ENCODE measurements around the gene PCDH10.

DNA sequence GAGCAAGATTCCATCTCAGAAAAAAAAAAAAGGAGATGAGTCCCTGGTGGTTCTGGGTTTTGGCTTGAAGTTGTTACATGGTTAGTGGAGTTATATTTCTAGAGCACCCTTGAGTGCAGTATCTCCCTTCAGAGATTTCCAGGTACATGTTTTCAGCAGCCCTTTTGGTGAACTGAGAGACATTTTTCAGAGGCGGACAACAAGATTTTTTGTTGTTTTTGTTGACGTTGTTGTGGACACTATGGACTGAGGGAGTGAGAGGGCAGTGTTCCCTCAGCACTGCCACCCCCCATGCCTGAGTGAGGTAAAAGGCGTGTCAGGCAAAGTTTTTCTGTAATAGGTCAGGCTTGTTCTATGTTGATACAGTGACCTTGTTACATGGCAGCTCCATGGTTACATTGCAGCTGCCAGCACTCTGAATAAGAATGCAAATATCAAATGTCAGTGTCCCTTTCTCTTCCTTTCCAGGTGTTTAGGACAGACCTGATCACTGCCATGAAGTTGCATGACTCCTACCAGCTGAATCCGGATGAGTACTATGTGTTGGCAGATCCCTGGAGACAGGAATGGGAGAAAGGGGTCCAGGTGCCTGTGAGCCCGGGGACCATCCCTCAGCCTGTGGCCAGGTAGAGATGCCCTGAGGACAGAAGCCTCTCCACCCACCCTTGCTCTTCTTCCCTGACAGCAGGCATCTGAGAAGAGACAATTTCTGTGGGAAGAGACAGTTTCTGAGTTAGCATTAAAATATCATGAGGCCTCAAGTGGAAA, 36.6 kb downstream of the JADE1 start:
- PRO-cap: no peak

DNA sequence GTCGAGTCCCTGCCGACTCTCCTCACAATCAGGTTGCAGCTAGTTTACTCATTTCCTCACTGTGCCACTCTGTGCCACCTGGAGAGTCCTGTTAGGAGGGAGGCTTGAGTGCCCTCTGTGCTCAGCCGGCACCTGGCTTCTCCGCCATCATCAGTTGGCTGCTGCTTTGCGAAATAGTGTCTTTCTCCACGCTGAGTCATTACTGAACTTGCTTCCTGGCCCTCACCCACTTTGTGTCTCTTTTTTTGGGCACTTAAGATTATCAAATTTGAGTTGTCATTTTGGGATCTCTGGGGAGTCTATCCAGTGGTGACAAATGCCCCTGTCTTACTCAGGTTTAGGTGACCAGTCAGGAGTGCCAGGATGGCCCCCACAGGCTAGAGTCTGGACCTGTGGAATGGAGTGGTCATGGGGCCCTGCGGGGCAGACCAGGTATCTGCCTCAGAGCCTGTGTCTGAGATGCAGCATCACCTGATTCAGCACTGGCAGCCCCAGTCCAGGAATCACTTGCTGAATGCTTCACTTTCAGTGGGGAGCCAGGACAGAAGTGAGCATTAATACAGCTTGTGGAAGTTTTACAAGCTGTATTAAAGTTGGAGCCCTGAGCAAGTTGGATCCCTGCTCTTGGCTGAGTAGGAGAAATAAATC, 37.7 kb downstream of the JADE1 start:
- PRO-cap: no peak

DNA sequence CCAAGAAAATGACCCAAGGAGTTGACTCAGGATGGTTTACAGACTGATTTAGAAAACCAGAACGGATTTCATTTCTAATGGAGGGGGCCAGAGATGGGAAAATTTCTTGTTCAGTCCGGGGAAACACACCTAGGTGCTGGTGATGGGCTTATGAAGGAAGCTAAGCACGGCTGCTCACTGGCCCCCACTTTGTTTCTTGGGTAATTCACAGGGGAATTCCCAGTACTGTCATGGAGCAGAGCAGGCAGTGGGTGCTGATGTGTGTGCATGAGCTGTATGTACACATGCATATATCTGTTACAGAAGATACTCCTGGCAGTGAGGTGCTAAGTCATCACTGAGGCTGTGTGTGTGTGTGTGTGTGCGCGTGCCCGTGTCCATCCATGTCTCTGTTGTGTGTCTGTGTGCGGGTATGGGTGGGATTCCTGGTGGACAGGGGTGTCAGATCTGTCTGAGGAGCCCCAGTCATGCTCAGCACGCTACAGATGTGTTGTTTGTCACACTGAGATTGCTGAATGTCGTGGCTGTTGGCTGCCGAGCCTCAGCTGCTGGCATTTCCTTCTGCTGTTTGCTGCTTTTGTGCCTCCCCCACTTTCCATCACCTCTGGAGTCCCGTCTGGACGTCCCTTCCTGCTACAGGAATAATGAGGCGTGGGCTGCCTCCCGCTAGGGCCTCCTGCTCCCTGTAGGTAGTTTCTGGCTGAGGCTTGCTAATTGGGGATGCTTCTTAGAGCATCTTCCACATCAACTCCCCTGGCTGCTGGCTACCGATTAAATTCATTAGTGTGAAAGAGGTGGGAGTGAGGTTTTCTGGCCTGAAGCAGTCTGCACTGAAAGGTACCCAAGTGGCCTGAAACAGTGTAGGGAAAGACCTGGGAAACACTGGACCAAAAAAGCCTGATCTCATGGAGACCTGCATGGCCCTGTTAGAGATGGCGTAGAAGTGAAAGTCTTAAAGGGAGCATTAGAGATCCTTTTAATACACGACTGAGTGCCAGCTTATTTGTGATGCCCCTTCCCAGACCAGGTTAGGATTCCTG, 53.4 kb downstream of the JADE1 start:
- PRO-cap: no peak

DNA sequence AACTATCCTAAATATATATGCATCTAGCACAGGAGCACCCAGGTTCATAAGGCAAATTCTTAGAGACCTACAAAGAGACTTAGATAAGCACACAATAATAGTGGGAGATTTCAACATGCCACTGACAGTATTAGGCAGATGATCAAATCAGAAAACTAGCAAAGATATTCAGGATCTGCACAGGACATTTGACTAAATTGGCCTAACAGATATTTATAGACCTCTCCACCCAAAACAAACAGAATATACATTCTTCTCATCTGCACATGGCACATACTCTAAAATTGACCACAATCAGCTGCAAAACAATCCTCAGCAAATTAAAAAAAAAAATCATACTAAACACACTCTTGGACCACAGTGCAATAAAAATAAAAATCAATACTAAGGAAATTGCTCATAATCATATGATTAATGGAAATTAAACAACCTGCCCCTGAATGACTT, 109.4 kb downstream of the JADE1 start:
- PRO-cap: no peak

- PRO-cap: unidirectional peak, plus-strand start at chr4:131725072
Observed at GRCh38 chr4:131724796-131725229, 1424.3 kb upstream of the PCDH10 start.

DNA sequence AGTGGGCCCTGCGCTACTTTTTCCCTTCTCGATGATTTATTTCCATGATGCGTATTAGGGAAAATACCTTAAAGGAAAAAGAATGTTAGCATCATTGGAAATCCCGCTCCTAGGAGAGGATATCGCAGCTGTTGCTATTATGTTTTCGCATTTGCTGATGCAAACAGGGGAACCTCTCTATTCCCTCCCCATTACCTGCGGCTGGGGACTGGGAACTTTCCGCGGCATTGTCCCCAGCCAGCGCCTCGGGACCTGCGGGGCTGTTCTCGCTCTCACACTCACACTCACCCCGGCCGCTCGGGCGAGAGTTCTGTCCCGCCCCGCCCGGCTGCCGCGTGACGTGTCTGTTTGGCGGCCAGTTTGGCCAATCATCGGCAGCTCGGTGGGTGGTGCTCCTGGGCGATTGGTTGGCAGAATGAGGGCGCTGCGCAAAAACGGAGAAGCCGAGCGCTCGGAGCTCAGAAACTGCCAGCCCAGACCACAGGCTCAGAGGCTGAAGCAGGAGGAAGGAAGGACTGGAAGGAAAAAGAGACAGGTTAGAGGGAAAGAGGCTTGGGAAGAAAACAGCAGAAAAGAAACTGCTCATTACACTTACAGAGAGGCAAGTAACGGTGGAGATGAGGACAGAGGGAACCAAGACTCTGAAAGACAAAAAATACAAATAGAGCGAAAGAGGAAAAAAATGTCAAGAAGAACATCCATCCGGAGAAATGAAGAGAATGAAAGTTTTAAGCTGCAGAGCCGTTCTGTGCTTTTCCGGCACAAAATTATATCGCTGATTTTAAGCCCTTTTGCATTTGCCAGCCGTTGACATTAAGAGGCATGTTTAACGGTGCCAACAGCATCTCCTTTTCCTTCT, at the start of gene PCDH10:
TSS of gene PCDH10 (plus strand) at position 461 of the 859 bp plus-strand sequence.
- PRO-cap: bidirectional peak, plus-strand start at position 461 of the sequence, minus-strand start at position 254 of the sequence

GRCh38 chr4:133886547-133886989, 315.0 kb downstream of the PABPC4L start:
- PRO-cap: no peak

DNA sequence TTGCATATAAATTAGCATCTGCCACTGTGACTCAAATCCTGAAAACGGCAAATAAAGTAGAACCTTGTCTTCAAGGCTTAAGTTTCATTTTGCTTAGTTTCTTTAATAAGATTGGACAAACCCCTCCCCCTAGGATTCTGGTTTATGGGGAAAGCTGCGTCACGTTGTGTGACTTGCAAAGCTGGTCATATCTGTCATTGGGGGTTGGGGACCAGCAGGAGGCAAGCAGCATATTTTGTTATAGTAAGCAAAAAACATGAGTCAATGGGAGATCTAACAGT, 407.3 kb downstream of the PCDH18 start:
- PRO-cap: no peak

DNA sequence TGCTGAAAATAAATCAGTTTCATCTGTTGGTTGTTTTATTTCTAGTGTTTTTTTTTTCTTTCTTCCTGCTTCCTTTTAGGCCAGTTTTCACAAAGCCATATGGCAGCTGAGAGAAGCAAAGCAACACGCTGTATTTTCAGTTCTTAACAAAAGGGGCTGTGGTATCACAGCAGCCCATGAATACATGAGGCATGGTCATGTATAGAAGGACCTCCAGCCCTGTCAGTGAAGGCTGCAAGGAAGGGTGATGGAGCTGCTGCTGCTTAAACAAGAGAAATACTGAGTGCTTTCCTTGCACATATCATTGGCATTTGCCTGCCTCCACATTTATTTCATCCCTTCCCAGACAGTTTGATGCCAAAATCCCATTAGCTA, 172.5 kb downstream of the PCDH18 start:
- PRO-cap: no peak

- PRO-cap: no peak
Observed at GRCh38 chr4:137530013-137530799, 2.1 kb downstream of the PCDH18 start.

GRCh38 chr4:138112660-138113656, 129.2 kb downstream of the SLC7A11 start:
- PRO-cap: no peak

DNA sequence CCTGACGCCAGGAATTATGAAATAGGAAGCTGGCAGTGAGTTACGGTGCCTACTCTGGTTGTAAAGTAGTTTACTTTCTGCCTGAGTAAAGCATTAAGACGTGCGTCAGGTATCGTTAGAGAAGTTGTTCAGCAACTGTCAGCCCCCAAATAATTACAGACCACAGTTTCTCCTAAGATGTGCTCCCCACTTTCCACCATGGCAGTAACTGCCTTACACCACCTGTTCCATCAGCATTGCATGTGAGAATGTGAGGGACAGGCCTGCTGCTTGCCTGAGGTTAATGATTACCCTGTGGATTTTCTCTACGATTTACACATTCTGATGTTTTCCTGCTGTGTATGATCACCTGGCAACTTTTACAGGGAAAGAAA, 92.3 kb upstream of the SLC7A11 start:
- PRO-cap: no peak

- PRO-cap: no peak
Observed at GRCh38 chr4:139153367-139154179, 23.4 kb downstream of the ELF2 start.

DNA sequence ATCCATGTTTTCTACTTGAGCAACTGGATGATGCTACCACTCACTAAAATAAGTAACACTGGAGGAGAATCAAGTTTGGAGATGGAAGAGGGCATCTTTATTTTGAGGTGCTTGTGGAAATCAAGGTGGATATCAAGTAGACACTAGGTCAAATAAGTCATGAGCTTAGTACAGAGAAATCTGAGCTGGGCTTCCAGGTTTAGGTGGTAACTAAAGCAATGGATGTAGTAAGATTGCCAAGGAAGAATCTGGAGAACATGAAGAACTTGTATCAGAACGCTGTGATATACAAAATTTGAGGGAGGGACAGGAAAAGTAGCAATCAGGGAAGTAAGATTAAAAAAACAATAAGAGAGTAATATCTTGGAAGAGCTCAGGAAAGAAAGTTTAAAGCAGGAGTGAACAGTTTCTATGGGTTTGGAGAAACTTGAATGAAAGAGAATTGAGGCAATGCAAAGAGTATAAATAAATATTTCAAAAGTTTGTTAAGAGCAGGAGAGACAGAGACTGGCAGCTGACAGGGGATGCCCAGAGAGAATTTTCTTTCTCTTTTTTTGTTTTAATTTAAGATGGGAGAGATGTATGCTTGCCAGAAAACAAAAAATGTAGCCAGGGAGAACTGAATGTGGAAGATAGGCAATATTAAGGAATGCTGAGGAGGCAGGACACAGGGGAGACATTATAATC, 44.3 kb upstream of the RAB33B start:
- PRO-cap: no peak

GRCh38 chr4:139452721-139453042, 1.2 kb upstream of the RAB33B start:
- PRO-cap: no peak

DNA sequence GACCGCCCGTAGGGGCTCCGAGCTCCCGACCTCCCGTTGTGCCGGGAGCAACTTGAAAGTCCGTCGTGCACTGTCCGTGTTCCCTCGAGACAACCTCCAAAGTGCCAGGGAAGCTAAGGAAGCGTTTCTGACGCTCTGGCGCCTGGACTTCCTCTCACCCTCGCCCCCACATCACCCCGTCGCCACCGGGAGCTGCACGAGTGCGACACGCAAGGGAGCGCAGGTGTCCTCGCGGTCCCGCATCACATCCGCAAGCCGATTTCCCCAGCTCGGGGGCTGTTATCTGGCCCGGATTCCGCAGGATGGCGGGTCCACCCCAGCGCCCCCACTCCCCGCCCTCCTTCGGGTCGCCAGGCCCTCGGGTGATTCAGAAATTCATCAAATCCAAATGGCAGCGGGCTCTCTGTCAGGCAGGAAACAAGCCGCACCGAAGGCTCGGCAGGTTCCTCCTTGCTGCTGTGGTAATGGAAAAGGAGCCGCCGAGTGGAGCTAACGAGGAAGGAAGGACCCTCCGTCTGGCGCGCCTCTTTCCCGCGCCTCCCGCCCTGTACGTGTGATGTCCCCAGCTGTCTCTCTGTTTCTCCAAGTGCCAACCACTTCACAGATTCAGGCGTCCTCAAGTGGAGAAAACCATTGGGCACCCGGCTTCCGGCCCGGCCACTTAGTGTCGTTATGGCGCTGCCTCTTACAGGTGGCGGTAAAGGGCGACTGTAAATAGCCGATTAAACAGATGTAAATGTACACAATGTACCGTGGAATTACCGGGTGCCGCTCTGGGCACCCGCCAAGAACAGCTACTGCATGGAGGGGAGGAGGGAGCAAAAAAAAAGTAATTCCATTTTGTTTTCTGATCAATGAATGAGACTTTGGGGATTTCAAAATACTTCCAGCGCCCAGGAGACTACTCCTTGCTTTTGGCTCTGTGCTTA, 936 bp upstream of the SETD7 start:
- PRO-cap: bidirectional peak, plus-strand start at position 474 of the sequence, minus-strand start at position 204 of the sequence; bidirectional peak, plus-strand start at position 569 of the sequence, minus-strand start at position 583 of the sequence; bidirectional peak, plus-strand start at position 717 of the sequence, minus-strand start at position 672 of the sequence

- PRO-cap: no peak
Observed at GRCh38 chr4:139998500-139999314, 155.3 kb downstream of the MAML3 start.

- PRO-cap: bidirectional peak, plus-strand start at chr4:140151519, minus-strand start at chr4:140151518
Observed at GRCh38 chr4:140151432-140151722, 2.6 kb downstream of the MAML3 start.

GRCh38 chr4:140242626-140243214, 88.7 kb upstream of the MAML3 start:
- PRO-cap: no peak

GRCh38 chr4:140653579-140654162, 84.9 kb upstream of the UCP1 start:
- PRO-cap: no peak

Data from type B pancreatic cell (in vitro differentiated cells).